BE2C (cell line): ENCODE data around the genes IL20 and CD46.

GRCh38 chr1:206865472-206865650, at the start of gene IL20:
TSS of gene IL20 (plus strand) at chr1:206865623.
- RRBS, result no CpG with 5 or more reads among the region's 4 CpGs

DNA sequence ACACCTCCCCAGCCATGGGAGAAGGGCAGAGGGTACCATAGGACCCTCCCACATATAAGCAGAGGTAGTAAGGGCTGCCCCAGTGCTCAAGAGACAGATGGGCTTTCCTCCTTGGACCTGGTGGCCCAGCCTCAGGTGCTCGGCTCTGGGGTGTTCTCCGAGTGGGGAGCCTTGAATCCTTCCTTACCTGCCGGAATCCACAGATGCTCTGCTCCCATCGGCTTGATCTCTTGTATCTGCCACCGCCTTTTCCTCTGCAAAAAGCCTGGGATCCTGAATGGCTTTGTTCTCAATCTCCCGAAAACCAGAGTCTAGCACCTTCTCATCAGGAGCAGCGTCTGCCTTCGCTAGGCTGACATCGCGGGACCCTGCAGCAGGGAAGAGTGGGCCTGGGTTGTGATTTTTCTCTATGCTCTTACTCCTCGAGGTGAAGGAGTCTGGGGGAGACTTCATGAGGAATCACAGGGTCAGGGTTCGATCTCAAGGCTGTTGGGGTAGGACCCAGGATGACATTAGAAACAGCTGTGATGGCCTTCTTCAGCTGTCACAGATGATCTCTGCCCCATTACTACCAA, 11.1 kb upstream of the FCMR start:
- RRBS, result no CpG with 5 or more reads among the region's 12 CpGs

DNA sequence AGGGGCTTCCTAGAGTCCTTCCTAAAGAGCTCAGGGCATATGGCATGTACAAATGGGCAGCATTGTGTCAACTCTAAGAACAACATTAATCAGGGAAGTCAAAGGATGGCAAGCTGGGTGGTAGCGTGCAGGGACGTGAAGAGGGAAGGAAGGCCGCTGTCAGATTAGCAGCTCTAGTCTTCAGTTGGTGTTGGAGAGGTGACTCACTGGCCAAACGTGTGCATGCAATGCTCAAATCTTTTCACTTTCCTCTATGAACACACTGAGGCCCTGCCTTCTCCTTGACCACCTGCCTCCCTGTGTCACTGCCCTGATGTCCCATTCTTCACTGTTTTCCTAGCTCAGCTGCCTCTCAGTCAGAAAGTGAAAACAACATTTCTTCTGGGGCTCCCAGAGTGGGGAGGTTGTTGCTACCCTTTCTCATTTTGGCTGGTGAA, 5.9 kb upstream of the PIGR start:
- RRBS, result no CpG with 5 or more reads among the region's 4 CpGs

DNA sequence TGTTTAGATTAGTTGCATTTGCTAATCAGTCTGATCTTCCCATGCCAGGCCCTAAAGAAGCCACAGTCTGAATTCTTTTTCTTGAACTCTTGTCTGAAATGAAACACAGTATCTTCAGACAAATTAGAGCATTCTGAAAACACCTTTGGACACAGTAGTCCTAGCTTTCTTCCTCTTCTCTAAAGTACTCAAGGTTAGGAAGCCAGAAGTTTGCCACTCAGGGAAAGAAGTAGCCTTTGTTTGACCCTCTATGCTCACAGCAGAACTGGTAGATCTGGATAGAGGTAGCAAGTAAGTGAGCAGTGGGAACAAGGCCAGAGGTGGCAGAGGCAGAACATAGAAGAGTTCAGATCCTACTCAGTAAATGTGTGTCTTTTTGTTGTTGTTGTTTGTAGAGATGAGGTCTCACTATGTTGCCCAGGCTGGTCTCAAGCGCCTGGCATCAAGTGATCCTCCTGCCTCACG, 7.3 kb upstream of the PIGR start:
- RRBS, result no CpG with 5 or more reads among the region's 2 CpGs

DNA sequence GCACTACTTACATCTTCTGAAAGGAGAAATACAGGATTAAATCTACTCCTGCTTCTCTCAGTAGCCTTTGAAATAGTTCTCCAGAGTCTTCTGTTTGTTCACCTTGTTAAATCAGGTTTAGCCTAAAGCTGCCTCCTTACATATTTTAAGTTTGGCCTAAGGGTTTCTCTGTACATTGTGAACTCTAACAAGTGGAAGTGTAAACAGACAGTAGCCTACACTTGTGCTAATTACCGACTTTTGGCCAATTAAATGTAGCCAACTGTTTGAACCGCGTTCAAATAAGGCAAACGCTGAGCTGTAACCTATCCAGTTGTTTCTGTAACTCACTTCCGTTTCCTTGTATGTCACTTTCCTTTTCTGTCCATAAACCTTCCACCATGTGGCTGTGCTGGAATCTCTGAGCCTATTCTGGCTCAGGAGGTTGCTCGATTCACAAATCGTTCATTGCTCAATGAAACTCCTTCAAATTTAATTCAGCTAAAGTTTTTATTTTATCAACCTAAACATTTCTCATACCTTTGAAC, 8.0 kb upstream of the FCAMR start:
- RRBS, result no CpG with 5 or more reads among the region's 7 CpGs

DNA sequence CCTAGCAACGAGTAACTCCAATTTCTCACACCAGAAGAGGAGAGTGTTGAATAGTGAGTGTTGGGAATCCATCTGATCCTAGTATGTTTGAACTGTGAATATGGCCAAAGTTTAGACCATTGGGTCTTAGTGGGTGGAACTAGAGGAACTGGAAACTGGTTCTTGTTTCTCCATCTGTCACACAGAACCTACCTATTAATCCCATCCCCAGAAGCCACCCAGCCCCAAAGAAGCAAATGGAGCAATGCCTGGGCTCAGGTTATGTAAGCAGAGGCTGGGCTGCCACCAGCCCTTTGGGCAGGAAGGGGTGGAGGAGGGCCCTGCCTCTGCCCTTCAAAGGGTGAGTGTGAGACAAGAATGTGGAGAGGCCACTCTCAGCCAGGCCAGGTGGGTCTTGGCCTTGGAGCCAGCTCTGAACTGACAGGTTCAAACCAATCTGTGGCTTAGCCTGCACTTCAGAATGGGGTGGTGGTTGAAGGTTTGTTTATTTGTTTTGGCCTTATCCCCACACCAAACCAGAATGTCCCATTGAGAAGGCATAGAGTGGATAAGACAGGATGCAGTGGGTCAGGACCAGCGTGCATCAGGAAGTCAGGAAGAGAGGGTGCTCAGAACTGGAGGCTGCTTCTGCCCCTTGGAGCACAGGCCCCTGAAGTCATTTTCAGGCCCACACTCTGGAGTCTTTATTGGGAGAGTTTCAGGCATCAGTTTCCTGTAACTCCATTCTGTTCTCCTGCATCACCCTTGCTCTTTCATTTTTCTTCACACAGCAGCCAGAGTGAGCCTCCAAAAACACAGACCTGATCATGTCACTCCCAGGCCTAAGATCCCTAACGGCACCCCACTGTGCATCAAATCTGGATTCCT, 29.8 kb downstream of the C1orf116 start:
- RRBS, result no CpG with 5 or more reads among the region's 3 CpGs

GRCh38 chr1:207105917-207106498, 2.0 kb downstream of the C4BPA start:
- RRBS, result no CpG with 5 or more reads among the region's 6 CpGs

GRCh38 chr1:207172355-207172554, 68.2 kb downstream of the C4BPA start:
- RRBS, result no CpG with 5 or more reads among the region's 1 CpG

DNA sequence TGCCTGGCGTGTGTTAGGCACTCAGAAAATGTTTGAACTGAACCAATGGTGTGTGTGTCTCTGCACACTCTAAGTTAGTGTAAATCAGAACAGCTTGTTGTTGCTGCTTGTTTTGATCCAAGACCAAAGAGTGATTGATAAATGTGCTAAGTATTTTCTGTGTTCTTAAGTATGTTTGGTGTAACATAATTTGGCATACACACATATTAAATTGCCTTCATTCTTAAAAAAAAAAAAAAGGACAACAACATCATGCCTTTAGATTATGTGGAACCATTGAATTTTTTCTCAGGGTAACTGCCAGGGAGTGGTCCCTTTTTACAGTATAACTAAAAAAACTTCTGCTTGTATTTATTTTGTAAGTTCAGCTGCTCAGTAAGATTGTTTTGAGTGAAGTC, 8.6 kb downstream of the CD55 start:
- RRBS, result no CpG with 5 or more reads among the region's 1 CpG

DNA sequence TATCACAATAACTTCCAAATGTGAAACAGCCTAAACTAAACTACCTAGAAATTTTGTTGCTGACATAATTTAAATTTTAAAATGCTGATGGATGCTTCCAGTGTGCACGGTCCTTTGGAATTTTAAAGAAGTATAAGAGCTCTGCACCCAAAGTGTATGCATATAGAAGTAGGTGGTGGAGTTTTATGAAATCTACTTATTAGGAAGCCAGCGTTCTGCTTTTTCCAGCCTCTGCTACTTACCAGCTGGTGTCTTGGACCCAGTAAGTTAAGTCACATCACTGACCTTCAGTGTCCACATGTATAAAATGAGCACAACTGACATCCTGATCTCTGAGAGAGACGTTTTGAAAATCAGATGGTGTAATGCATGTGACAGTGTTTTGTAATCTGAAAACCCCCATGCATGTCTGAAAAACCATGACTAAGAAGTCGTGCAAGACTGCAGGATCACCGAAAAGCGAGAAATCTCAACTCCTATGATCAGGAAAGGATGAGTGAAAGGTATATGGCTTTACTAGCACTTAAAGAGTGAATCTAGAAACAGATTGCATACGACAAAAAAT, 1.9 kb downstream of the CR1 start:
- RRBS, result no CpG with 5 or more reads among the region's 7 CpGs

DNA sequence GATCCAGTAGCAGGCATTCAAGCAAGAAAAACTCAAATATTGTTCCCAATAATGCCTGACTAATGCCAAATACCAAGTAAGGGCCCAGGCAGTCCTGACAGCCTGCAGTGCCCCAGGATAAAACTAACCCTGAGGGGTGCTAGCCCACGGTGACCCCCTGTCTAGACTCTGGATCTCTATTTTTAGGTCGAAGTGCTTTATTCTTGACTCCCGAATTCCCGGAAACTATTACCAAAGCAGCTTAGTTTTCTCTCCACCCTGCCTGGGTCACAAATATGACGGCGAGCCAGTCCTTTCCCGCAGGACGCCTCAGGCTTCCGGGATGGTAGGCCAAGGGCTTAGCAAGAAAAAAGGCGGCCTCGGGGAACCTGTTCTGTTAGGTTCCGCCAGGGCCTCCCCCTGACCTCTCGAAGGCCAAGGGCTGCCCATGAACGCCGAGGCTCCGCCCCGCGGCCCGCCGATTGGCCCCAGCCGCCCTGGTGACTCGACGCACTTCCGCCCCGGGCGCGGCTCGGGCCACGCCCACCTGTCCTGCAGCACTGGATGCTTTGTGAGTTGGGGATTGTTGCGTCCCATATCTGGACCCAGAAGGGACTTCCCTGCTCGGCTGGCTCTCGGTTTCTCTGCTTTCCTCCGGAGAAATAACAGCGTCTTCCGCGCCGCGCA, at the start of gene CD46:
Gene CD46, plus strand, starts transcription at position 507 of the 666 bp plus-strand sequence.
- RRBS, result 8% methylated on average over 9 of the region's 38 CpGs

GRCh38 chr1:207752214-207753039, 573 bp downstream of the CD46 start:
- RRBS, result under 1% methylated on average over 5 of the region's 53 CpGs

DNA sequence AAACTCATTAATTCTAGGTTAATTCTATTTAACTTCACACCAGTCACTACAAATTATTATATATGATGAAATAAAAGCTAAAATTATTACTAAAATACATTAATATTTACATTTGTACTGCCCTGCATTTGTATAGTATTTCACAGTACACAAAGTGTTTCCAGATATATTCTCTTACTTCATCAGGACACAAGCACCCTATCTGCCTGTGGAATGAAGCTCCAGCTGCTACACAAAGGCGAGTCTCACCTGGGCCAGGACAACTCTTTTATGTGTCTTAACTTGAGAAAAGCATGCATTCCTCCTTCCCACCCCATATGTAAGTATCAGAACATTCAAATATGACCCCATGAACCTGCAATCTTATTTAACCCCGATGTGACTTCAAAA, 50.9 kb downstream of the CD46 start:
- RRBS, result no CpG with 5 or more reads among the region's 2 CpGs

DNA sequence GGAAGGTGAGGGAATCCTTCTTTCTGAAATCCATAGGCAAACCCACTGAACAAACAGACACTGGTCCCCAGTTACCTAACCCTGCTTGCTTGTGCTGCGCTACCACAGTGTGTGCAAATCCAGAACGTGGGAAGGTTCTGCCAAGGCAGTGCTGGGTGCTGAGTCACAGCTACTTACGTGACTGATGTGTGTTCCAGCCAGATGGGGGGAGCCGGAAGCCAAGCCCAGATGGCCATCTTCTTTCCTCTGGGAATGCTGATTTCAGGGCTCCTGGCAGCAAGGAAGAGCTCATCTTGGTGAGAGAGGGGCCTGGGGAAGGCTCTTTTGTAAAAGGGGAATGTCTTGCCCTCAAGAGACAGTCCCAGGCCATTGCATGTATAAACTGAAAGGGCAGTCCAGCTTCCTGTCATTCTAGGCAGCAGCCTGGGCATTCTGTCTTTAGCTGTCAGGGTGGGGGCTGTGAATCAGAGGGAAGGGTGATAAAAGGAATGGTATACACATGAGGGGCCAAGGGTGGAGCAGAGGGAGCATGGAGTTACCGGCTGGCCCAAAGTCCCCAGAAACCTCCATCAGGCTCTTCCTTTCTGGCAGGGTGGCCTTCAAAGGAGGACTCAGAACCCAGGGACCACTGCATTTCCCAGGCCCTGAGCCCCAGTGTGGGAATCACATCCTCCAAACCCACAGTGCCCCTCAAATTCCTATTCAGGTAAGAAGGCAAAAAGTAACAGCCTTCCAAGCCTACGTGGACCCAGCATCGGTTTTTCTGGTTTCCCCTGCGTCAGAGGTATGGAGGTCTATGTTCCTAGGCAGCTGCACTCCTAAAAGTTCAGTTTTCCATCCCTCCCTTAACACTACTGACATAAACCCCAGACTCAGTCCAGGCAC, 54.2 kb downstream of the CD46 start:
- RRBS, result no CpG with 5 or more reads among the region's 8 CpGs

- RRBS, result no CpG with 5 or more reads among the region's 21 CpGs
Measured at GRCh38 chr1:207807326-207808718, 56.0 kb downstream of the CD46 start.

- RRBS, result no CpG with 5 or more reads among the region's 10 CpGs
Measured at GRCh38 chr1:207813486-207814515, 61.9 kb downstream of the CD46 start.

- RRBS, result no CpG with 5 or more reads among the region's 22 CpGs
Measured at GRCh38 chr1:207818897-207819796, 67.3 kb downstream of the CD46 start.

DNA sequence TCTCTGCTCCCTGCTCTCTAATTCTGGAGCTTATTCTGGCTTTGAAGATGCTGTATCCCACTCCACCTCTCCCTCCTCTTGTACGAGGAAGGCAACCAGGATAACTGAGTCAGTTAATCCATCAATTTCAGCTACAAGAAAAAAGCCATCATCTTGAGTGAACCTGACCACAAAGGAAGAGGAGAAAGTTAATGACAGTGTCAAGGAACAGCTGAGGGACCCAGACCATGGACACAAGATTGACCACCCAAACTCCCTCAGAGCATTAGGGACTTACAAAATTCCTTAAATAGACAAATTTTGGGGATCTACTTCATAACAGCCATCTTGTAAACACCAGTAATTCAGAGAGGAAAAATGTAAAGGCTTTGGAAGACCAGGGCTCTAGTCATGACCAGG, 67.9 kb downstream of the CD46 start:
- RRBS, result no CpG with 5 or more reads among the region's 1 CpG

DNA sequence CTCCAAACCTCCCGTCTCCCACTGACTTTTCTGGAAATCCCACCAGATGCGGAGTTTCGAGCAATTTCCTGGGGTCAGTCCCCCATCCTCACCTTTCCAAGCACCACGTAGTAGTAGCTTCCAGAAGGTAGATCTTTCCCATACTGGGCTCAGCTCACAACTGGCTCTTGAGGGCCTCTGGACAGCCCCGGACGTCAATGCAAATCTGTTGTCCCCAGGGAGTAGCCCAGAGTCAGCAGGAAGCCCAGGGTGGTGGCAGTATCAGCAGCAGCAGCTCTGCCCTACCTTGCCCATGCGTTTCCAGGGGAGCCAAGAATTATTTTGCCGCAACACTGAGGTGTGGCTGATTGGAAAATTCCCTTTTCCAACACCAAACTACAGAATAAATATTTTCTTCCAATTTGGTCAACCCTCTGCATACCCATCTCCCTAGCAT, 70.3 kb downstream of the CD46 start:
- RRBS, result no CpG with 5 or more reads among the region's 8 CpGs

GRCh38 chr1:207823498-207823817, 71.6 kb downstream of the CD46 start:
- RRBS, result no CpG with 5 or more reads among the region's 15 CpGs